Epithelial cell of alveolus of lung (primary cell): ENCODE measurements around the genes IL15, GAB1 and HHIP.

GRCh38 chr4:141112473-141113426, 20.5 kb downstream of the RNF150 start:
- RAMPAGE, long total RNA, result no peak
- RRBS, result no CpG with 5 or more reads among the region's 13 CpGs

DNA sequence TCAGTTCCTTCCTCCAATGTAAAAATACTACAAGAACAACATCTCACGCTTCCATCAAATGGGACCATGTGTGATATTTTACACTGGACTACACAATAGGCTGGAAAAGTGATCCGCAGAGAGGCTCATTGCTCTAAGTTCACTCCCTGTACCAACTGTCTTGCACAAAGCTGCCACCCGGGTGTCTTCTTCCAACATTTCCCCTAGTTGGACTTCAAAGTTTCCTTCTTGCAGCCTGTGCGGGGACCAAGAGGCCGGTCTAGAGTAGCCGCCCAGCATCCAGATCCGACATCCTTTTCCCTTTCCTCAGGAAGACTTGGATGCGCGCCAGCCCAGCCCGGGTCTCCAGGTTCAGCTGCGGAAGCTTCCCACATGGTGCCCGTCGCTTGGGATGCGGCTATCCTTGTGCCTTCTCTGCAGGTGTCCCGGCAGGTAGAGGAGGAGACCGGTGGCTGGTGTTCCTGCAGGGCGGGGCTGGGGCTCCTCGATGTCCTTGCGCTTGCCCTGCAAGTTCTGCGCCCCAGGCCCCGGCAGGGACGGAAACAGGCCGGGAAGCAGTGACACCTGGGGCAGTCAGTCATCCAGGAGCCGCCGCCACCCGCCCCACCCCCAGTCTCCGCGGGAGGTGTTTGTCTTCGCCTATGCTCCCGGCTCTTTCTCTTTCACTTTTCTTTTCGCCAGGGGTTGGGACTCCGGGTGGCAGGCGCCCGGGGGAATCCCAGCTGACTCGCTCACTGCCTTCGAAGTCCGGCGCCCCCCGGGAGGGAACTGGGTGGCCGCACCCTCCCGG, at the start of gene IL15:
TSS of gene IL15 (plus strand) at position 671 of the 790 bp plus-strand sequence.
- RAMPAGE, long total RNA, result start-site peak on the plus strand centred at position 669 of the sequence, 38 bp wide, 47 and 38 reads in 2 replicates
- RRBS, result 2% methylated on average over 25 of the region's 41 CpGs

DNA sequence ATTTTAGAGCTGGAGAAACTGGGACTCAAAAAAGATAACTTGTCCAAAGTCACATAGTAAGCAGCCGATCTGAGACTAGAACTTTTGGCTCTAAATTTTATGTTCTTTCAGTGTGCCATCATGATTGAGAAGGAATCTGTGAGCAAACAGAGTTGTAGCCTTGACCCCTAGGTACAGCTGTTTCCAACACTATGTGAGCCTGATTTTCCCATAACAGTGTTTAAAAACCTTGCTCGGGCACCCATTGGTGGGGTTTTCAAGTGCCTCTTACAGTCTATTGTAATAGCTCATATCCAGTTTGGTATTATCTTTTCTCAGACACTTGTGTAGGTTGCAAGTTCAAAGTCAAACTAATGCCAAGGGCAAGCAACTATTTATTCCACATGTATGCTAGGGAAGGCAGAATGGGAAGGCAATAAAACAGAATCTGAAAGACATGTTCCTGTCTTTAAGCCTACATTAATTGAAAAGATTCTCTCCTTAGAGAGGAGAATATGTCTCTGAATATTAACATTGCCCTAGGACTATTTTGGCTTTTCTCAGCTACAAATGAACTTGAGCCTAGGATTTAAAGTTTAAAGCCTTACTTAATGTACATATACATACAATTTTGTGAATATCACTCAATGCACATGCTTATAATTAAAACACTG, 467.8 kb downstream of the INPP4B start:
- RAMPAGE, long total RNA, result no peak
- RRBS, result no CpG with 5 or more reads among the region's 2 CpGs

GRCh38 chr4:142380191-142380721, 465.8 kb downstream of the INPP4B start:
- RAMPAGE, long total RNA, result no peak
- RRBS, result no CpG with 5 or more reads among the region's 4 CpGs

DNA sequence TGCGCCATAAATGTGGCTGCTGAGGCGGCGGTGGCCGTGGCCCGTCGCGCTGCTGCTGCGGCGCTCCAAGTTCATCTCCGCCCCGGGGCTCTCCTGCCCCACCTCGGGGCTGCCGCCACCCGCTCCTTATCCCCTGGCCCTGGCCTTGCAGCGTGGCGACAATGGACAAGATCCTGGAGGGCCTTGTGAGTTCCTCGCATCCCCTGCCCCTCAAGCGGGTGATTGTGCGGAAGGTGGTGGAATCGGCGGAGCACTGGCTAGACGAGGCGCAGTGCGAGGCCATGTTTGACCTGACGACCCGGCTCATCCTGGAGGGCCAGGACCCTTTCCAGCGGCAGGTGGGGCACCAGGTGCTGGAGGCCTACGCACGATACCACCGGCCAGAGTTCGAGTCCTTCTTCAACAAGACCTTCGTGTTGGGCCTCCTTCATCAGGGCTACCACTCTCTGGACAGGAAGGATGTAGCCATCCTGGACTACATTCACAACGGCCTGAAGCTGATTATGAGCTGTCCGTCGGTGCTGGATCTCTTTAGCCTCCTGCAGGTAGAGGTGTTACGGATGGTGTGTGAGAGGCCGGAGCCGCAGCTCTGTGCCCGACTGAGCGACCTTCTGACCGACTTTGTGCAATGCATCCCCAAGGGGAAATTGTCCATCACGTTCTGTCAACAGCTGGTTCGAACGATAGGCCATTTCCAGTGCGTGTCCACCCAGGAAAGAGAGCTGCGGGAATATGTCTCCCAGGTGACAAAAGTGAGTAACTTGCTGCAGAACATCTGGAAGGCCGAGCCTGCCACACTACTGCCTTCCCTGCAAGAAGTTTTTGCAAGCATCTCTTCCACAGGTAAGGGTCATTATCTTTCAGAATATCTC, 809 bp downstream of the USP38 start:
- RAMPAGE, long total RNA, result no peak
- RRBS, result 1% methylated on average over 9 of the region's 47 CpGs

GRCh38 chr4:143186675-143187034, 1.9 kb downstream of the USP38 start:
- RAMPAGE, long total RNA, result no peak
- RRBS, result no CpG with 5 or more reads among the region's 6 CpGs

DNA sequence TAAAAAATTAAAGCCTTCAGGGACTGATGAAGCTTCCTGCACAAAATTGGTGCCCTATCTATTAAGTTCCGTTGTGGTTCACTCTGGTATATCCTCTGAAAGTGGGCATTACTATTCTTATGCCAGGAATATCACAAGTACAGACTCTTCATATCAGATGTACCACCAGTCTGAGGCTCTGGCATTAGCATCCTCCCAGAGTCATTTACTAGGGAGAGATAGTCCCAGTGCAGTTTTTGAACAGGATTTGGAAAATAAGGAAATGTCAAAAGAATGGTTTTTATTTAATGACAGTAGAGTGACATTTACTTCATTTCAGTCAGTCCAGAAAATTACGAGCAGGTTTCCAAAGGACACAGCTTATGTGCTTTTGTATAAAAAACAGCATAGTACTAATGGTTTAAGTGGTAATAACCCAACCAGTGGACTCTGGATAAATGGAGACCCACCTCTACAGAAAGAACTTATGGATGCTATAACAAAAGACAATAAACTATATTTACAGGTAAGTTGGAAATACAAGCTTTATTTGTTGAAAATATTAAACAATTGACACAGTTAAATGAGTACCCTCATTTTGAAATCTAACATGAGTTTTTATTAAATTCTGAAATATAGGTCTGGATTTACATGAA, 29.8 kb downstream of the USP38 start:
- RAMPAGE, long total RNA, result no peak
- RRBS, result no CpG with 5 or more reads among the region's 2 CpGs

GRCh38 chr4:143336721-143337516, at the start of gene GAB1:
TSS of gene GAB1 (plus strand) at chr4:143336876.
- RAMPAGE, long total RNA, result no peak
- RRBS, result 1% methylated on average over 42 of the region's 85 CpGs

GRCh38 chr4:143377476-143378258, 41.0 kb downstream of the GAB1 start:
- RAMPAGE, long total RNA, result no peak
- RRBS, result no CpG with 5 or more reads among the region's 8 CpGs

GRCh38 chr4:143381501-143382077, 44.9 kb downstream of the GAB1 start:
- RAMPAGE, long total RNA, result no peak
- RRBS, result no CpG with 5 or more reads among the region's 6 CpGs

DNA sequence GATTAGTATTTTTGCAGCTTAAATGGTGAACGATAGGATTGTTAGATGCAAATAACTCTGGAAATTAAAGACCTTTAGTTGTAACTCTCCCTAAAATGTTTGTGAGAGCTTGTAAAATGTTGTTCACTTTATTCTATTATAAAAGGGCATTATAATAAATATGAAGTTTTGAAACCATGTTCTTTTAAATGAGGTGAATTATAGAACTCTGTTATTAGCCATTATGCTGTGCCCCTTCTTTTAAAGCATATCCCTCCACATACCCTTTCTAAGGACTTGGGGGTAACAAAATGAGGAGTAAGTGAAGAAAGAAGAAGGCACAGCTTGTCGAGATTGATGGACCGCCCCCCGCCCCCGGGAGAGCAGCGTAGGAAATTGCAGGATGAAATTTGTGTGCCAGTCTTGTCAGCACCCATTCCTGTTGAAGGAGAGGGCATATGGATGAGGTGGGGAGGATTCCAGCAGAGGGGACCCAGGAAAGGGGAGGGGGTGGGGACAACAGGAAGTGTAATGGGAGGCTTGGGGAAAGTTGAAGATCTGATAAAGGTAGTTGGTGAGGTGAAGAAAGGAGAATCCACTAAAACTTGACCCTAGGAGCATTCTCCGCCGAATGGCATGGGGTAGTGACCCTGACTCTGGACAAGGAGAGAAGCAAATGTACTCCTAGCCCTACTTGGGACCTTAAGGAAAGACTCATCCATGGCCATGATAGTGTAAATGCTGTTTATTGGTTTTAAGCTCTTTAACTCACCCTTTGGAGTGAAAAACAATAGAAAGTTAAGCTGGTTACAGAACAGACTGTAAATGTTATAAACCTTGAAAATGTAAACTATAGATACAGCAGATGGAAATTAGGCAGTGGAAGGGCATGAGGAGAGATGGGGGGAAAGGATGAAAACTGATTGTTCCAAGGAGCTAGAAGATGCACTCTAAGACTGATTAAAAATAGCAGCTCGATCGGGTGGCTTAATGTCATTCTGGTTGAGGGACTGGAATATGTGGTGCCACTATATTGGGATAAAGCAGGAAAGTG, 59.2 kb downstream of the GAB1 start:
- RAMPAGE, long total RNA, result no peak
- RRBS, result no CpG with 5 or more reads among the region's 10 CpGs

DNA sequence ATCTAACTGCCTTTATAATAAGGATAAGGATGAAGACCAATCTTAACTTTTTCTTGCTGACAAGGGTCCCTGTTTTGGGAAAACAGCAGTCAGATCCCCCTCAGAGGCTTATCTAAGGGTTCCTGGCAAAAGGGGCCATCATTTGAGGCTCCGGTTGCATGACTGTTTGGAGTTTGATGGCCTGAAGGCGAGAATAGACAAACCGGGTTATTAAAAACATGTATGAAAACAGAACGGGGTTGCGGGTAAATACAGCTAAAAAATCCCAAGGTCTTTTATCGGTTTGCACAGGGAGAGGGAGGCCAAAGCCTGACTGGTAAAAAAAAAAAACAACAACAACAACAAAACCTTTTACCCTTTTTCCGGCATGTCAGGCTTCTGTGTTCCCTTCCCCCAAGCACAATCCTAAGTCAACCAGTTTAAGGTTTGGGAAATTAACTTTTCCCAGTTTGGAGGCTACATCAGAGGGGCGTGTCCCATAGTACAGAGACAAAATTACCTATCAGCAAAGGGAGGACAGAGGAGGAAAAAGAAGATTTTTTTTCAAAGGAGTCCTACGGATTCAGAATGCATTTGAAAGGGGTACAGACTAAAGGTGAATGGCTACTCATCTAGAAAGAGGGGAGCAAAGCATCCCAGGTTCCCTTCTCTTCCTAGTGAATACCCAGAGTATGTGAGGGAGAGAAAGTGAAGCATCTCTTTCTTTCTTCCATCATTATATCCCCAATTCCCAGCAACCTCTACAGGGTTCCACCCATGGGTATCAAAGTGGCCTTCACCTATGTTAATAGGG, 86.1 kb upstream of the SMARCA5 start:
- RAMPAGE, long total RNA, result no peak
- RRBS, result no CpG with 5 or more reads among the region's 9 CpGs

DNA sequence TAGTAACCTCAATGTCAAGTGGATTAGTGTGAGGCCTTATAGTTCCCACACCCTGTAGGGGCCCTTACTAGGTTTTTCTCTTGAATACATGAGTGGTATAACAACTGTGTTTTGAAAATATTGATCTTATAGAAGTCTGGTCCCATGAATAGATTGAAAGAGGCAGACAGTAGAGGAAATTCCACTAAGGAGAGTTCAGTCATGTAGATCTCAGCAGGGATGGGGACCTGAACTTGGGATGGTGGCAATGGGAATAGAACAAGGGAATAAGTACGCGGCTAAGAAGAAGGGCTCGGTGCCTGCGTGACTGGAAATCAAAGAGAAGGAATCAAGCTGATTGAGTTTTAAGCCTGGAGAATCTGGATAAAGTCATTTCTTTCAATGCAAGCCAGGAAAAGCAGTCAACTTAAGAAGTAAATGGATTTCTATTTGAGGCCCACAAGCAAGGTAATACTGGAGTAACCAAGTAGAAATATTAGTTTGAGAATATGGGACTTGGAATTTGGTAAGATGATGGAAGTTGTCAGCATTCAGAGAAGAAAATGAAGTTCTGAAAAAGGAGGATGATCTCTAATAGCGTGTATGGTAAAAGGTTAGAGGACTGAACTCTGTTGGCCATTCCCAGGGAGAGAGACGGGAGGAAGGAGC, 77.1 kb upstream of the SMARCA5 start:
- RAMPAGE, long total RNA, result no peak
- RRBS, result no CpG with 5 or more reads among the region's 6 CpGs

GRCh38 chr4:143545845-143546235, 32.3 kb downstream of the SMARCA5 start:
- RAMPAGE, long total RNA, result no peak
- RRBS, result no CpG with 5 or more reads among the region's 1 CpG

DNA sequence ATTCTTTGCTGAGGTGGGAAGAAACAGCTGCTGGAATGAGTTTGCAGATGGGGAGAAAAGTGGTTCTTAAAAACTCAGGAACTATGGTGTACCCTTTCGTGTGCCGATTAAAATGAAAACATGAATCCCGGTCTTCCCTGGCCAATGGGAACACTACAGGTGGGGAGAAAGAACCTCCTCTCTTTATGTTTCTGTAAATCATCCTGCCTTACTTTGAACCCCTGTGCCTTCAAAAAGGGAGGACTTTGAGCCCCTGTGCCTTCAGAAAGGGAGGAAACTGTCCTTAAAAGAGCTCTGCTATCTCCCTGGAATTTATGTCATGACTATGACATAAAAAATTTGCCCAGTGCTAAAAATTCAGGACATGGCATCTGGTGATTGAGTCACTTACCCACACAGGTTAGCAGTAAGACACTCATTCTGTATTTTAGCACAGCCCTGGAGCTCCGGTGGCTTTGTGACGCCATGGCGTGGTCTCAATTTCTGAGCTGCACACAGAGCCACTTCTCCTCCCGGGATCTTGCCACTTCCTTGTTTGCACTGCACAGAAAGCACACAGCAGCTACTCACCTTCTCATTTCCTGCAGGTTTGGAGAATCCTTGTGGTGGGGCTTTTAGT, 76.3 kb downstream of the GYPE start:
- RAMPAGE, long total RNA, result no peak
- RRBS, result 90% methylated on average over 1 of the region's 7 CpGs

GRCh38 chr4:144645532-144646435, at the start of gene HHIP:
TSS of gene HHIP (plus strand) at chr4:144646156.
- RAMPAGE, long total RNA, result no peak
- RRBS, result no CpG with 5 or more reads among the region's 78 CpGs

- RAMPAGE, long total RNA, result no peak
- RRBS, result no CpG with 5 or more reads among the region's 4 CpGs
These were observed 46.0 kb upstream of the ZNF827 start for GRCh38 chr4:145984628-145984984.

- RAMPAGE, long total RNA, result no peak
- RRBS, result no CpG with 5 or more reads among the region's 8 CpGs
These were observed 16.6 kb downstream of the LSM6 start for GRCh38 chr4:146192087-146192624.

DNA sequence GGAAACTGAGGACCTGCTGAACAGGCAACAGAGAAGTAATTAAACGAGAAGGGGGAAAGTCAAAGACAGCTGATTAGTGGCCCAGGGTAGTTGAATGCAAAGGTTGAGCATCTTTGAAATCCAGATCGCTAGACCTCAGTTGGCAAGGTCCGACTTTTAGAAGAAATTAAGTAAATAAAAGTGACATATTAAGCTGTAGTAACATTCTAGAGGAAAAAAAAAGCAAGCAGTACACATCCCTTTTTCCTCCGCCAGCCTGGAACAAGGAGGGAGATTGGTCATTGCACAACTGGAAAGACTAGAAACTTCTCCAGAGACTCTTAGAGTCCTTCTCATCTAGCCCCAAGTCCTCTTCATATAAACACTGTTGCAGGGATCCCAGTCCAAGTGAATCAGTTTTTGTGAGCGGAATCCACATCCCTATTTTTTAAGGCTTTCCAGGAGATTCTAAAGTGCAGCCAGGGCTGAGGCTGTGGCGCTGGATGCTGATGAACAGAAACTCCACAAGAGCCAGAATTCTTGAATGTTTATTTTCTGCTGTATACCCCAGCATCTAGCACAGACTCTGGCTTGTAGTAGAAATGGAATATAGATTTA, 23.7 kb downstream of the REELD1 start:
- RAMPAGE, long total RNA, result no peak
- RRBS, result no CpG with 5 or more reads among the region's 6 CpGs

DNA sequence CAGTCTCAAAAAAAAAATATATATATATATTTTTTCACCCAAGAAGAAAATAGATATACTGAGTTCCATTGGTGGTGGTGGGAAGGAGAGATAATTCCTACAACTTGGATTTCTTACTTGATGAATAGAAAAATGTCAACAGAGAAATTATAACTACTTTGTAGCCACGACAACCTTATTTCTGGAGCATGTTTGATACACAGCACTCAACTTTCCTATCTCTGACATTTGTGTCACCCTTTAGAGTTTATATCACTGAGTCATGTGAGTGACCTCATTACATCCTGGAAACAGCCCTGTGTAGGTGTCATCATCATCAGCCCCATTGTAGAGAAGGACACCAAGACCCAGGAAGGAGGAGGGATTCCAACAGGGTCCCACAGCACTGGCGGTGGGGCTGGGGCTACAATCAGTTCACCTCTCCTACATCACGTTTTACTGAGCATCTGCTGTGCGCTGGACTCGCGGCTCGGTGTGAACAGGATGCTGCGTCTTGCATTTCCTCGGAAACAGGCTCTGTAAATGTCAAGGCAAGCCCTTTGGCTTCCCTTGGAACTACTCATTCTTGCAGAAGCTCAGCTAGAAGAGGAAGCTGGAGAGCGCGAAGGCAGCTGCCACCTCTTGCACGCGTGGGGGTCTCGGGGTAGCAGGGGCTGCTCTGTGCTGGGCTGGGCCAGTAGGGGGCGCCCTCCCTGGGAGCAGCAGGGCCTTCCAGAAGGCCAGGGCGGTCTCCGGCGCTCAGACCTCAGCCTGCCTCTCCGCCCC, 28.8 kb downstream of the REELD1 start:
- RAMPAGE, long total RNA, result no peak
- RRBS, result no CpG with 5 or more reads among the region's 19 CpGs